K562 (cell line): Measurements from ENCODE around the gene ENO1.

DNA sequence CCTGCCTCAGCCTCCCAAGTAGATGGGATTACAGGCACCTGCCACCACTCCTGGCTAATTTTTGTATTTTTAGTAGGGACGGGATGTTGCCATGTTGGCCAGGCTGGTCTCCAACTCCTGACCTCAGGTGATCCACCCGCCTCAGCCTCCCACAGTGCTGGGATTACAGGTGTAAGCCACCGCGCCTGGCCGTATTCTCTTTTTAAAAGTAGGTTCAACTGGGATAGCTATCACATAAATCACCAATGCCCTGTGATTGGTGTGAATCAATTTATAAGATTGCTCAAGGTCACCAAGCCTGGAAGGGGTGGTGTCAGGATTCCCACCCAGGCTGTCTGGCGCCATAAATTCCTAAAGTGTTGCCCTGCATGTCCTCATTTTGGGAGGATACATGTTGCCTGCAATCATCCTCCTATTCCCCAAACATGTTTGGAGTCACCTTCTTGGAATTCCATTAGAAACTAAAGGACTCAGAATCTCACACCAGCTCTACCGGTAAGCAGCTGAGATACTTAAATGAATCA, 54.3 kb upstream of the SLC45A1 start:
- RAMPAGE, long total RNA, result no peak
- RRBS, result no CpG with 5 or more reads among the region's 7 CpGs
PRO-cap:
- standard, result no peak
- CoPRO, capped RNA only, 2 experiments, result no peak in any of the 2 experiments
- CoPRO, capped and uncapped RNA, 2 experiments, result no peak in any of the 2 experiments
- CoPRO, uncapped RNA only, 2 experiments, result no peak in any of the 2 experiments
CAGE:
- cytosol, long polyA plus RNA, result no peak
- long polyA plus RNA, result no peak
- nucleolus, long total RNA, result no peak
- nucleus, long polyA plus RNA, result no peak

GRCh38 chr1:8390771-8391904, 73.2 kb downstream of the SLC45A1 start:
- RAMPAGE, long total RNA, result no peak
- RRBS, result no CpG with 5 or more reads among the region's 9 CpGs
PRO-cap:
- standard, result no peak
- CoPRO, capped RNA only, 2 experiments, result no peak in any of the 2 experiments
- CoPRO, capped and uncapped RNA, 2 experiments, result no peak in any of the 2 experiments
- CoPRO, uncapped RNA only, 2 experiments, result no peak in any of the 2 experiments
CAGE:
- cytosol, long polyA plus RNA, result no peak
- long polyA plus RNA, result no peak
- nucleolus, long total RNA, result no peak
- nucleus, long polyA plus RNA, result no peak

DNA sequence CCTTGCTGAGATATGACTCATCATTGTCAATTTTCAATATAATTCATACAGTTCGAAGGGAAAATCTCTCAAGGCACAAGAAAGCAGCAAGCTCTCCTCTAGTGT, 106.4 kb downstream of the SLC45A1 start:
- RAMPAGE, long total RNA, result no peak
- RRBS, result no CpG with 5 or more reads among the region's 1 CpG
PRO-cap:
- standard, result no peak
- CoPRO, capped RNA only, 2 experiments, result no peak in any of the 2 experiments
- CoPRO, capped and uncapped RNA, 2 experiments, result no peak in any of the 2 experiments
- CoPRO, uncapped RNA only, 2 experiments, result peak in 1 of 2 experiments; most common plus-strand start position 46 of the sequence (in 1)
CAGE:
- cytosol, long polyA plus RNA, result no peak
- long polyA plus RNA, result no peak
- nucleolus, long total RNA, result no peak
- nucleus, long polyA plus RNA, result no peak

DNA sequence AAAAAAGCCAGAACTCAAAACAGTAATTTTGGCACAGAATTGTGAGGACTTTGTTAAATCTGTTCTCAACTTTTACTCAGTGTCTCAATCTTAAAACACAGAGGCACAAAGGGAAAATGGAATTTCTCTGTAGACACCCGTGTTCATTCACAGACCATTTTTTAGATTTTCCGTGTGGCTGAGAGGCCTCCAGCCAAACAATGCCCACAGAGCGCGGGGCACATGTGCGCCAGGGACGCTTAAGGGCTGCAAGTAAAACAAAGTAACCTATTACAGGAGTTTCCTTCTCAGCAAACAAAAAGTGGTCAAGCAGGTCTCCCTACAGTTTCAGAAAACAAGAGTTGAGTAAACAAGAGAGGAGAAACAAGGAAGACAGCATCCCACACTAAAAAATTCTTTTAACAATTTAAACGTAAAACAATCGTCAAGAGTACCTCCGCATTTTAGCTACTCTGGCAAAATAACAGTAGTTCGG, 115.3 kb downstream of the RERE start:
- RAMPAGE, long total RNA, result no peak
- RRBS, result no CpG with 5 or more reads among the region's 10 CpGs
PRO-cap:
- standard, result no peak
- CoPRO, capped RNA only, 2 experiments, result no peak in any of the 2 experiments
- CoPRO, capped and uncapped RNA, 2 experiments, result no peak in any of the 2 experiments
- CoPRO, uncapped RNA only, 2 experiments, result no peak in any of the 2 experiments
CAGE:
- cytosol, long polyA plus RNA, result no peak
- long polyA plus RNA, result no peak
- nucleolus, long total RNA, result no peak
- nucleus, long polyA plus RNA, result no peak

GRCh38 chr1:8878550-8879594, at the start of gene ENO1:
ENO1 (minus strand) TSS chr1:8878686.
- RAMPAGE, long total RNA, result start-site peak on the minus strand at chr1:8878614-8878725, 14,859 and 14,961 reads in 2 replicates
- RRBS, result 3% methylated on average over 47 of the region's 99 CpGs
PRO-cap:
- standard, result bidirectional peak, plus-strand start at chr1:8878835, minus-strand start at chr1:8878686; bidirectional peak, plus-strand start at chr1:8879386, minus-strand start at chr1:8879082
- CoPRO, capped RNA only, 2 experiments, result peak in 2 of 2 experiments; most common plus-strand start chr1:8879332 (in 2); most common minus-strand start chr1:8878686 (in 2)
- CoPRO, capped and uncapped RNA, 2 experiments, result peak in 2 of 2 experiments; most common plus-strand start chr1:8878854 (in 1); most common minus-strand start chr1:8878686 (in 2)
- CoPRO, uncapped RNA only, 2 experiments, result peak in 2 of 2 experiments; most common plus-strand start chr1:8878875 (in 1); most common minus-strand start chr1:8878686 (in 2)
CAGE:
- cytosol, long polyA plus RNA, result start-site peak on the minus strand at chr1:8878643-8878720, 84,905 and 64,547 reads in 2 replicates; start-site peak on the plus strand at chr1:8878810-8878858, 36 and 17 reads in 2 replicates
- long polyA plus RNA, result start-site peak on the minus strand at chr1:8878643-8878713, 88,616 and 79,401 reads in 2 replicates; start-site peak on the plus strand at chr1:8878812-8878858, 12 and 18 reads in 2 replicates
- nucleolus, long total RNA, result no peak
- nucleus, long polyA plus RNA, result start-site peak on the minus strand at chr1:8878643-8878713, 27,176 and 18,753 reads in 2 replicates; start-site peak on the plus strand at chr1:8878833-8878847, 20 and 20 reads in 2 replicates

GRCh38 chr1:9029192-9029624, 3.0 kb upstream of the SLC2A7 start:
- RAMPAGE, long total RNA, result no peak
- RRBS, result no CpG with 5 or more reads among the region's 3 CpGs
PRO-cap:
- standard, result no peak
- CoPRO, capped RNA only, 2 experiments, result no peak in any of the 2 experiments
- CoPRO, capped and uncapped RNA, 2 experiments, result no peak in any of the 2 experiments
- CoPRO, uncapped RNA only, 2 experiments, result no peak in any of the 2 experiments
CAGE:
- cytosol, long polyA plus RNA, result no peak
- long polyA plus RNA, result no peak
- nucleolus, long total RNA, result no peak
- nucleus, long polyA plus RNA, result no peak

DNA sequence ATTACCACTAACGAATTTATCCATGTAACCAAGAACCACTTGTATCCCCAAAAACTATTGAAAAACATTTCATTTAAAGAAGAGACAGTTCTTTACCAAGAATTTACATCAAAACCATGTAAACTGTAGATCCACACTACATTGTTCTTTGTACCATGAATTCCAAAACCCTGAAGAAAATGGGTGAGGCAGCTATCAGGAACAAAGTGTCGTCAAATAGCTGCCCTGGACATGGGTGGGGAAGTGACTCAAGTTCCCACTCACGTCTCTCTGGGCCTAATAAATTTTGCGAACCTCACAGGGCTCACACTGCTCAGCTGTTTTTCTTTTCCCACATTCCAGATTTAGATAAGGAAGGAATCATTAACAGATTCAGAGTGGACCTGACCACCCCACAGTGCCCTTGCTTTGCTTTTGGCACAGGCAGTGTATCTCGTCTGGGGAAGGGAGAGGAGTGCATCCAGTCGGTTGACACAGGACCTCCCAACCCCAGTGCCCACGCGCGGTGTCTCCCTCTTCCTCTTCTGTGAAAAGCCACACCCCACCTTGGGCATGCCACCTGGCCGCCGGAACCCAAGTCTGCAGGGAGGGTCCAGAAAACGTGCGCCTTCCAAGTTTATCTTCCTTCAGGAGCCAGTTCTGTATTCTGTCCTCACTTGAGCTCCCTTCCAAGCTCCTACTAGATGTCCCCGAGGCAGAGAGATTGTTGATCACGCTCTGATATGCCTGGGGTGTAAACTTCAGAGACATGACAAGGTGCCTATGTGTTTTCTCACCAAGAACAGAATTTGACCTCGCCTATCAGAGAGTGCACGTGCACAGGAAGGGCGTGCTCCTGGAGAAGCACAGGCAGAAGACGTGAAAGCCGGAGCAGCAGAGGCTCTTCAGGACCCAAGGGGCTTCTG, 9.4 kb upstream of the SLC2A5 start:
- RAMPAGE, long total RNA, result no peak
- RRBS, result no CpG with 5 or more reads among the region's 20 CpGs
PRO-cap:
- standard, result no peak
- CoPRO, capped RNA only, 2 experiments, result no peak in any of the 2 experiments
- CoPRO, capped and uncapped RNA, 2 experiments, result no peak in any of the 2 experiments
- CoPRO, uncapped RNA only, 2 experiments, result no peak in any of the 2 experiments
CAGE:
- cytosol, long polyA plus RNA, result no peak
- long polyA plus RNA, result no peak
- nucleolus, long total RNA, result no peak
- nucleus, long polyA plus RNA, result no peak

DNA sequence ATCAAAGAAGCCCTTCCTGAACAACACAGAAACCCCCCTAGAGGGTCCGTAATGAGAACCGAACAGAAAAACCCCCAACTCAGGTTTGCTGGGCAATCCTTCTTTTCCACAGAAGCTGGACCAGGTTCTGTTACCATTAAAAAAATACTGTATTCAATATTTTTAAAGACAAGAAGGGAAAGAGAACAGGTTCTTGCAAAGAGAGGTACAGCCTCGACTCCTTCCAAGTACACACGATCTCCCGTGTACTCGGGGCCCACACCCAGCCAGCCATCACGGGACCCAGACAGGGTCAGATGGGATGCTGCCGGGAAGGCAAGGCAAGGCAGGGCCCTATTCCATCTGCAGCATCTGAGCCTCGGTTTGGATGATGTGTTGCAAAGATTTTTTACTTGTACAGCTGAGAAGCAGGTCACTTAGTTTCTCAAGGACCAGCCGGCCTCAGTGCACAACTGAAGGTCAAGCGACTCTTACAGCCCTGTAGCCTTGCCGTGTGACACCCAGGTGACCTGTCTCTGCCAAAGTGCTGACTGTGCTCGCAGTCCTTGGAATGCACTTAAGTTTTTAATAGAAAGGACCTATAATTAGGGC, 1.6 kb downstream of the GPR157 start:
- RAMPAGE, long total RNA, result no peak
- RRBS, result no CpG with 5 or more reads among the region's 13 CpGs
PRO-cap:
- standard, result no peak
- CoPRO, capped RNA only, 2 experiments, result no peak in any of the 2 experiments
- CoPRO, capped and uncapped RNA, 2 experiments, result no peak in any of the 2 experiments
- CoPRO, uncapped RNA only, 2 experiments, result no peak in any of the 2 experiments
CAGE:
- cytosol, long polyA plus RNA, result no peak
- long polyA plus RNA, result no peak
- nucleolus, long total RNA, result no peak
- nucleus, long polyA plus RNA, result no peak

- RAMPAGE, long total RNA, result no peak
- RRBS, result no CpG with 5 or more reads among the region's 12 CpGs
PRO-cap:
- standard, result no peak
- CoPRO, capped RNA only, 2 experiments, result no peak in any of the 2 experiments
- CoPRO, capped and uncapped RNA, 2 experiments, result no peak in any of the 2 experiments
- CoPRO, uncapped RNA only, 2 experiments, result no peak in any of the 2 experiments
CAGE:
- cytosol, long polyA plus RNA, result no peak
- long polyA plus RNA, result no peak
- nucleolus, long total RNA, result no peak
- nucleus, long polyA plus RNA, result no peak
Observed at GRCh38 chr1:9142964-9143676, 14.2 kb upstream of the GPR157 start.

DNA sequence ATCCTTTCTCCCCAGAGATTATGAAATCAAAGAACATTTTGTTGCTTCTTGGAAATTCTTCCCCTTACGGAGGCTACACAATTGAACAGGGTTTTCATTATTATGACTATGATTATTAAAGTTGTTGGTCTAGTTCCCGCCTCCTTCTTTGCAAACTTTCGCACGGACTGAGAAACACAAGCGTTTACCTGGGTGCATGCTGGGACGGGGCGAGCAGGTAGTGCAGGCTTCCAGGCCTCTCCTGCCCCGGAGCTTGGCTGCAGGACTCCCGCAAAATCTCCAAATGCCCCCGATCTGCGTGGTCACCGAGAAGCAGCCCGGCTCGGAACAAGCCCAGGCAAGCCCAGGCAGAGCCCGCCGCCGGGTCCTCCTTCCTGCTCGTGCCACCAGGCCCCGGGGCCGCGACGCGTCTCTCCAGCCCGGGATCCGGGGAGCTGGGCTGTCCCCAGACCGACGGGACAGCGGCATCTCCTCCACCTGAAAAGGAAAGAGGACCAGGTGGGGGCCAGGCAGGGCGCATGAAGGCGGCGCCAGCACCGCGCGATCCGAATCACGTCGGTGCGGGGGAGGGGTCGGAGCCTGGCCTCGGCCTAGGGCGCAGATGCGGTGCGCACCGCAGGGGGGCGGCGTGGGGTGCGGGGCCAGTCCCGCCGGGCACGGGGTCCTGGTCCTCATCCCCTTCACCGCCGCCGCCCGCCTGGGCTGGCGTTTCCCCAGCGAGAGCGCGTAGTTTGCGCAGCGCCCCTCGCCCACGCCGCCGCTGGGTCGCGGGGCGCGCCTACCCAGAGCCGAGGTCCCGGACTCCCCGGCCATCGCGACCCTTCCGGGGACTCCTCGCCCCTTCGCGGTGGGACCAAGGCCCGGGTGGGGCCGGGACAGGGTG, 52.5 kb upstream of the H6PD start:
- RAMPAGE, long total RNA, result no peak
- RRBS, result 43% methylated on average over 10 of the region's 79 CpGs
PRO-cap:
- standard, result no peak
- CoPRO, capped RNA only, 2 experiments, result no peak in any of the 2 experiments
- CoPRO, capped and uncapped RNA, 2 experiments, result no peak in any of the 2 experiments
- CoPRO, uncapped RNA only, 2 experiments, result no peak in any of the 2 experiments
CAGE:
- cytosol, long polyA plus RNA, result no peak
- long polyA plus RNA, result no peak
- nucleolus, long total RNA, result no peak
- nucleus, long polyA plus RNA, result no peak

GRCh38 chr1:9233861-9234149, 769 bp upstream of the H6PD start:
- RAMPAGE, long total RNA, result no peak
- RRBS, result no CpG with 5 or more reads among the region's 4 CpGs
PRO-cap:
- standard, result no peak
- CoPRO, capped RNA only, 2 experiments, result no peak in any of the 2 experiments
- CoPRO, capped and uncapped RNA, 2 experiments, result no peak in any of the 2 experiments
- CoPRO, uncapped RNA only, 2 experiments, result no peak in any of the 2 experiments
CAGE:
- cytosol, long polyA plus RNA, result no peak
- long polyA plus RNA, result no peak
- nucleolus, long total RNA, result no peak
- nucleus, long polyA plus RNA, result no peak

- RAMPAGE, long total RNA, result no peak
- RRBS, result no CpG with 5 or more reads among the region's 15 CpGs
PRO-cap:
- standard, result no peak
- CoPRO, capped RNA only, 2 experiments, result no peak in any of the 2 experiments
- CoPRO, capped and uncapped RNA, 2 experiments, result no peak in any of the 2 experiments
- CoPRO, uncapped RNA only, 2 experiments, result no peak in any of the 2 experiments
CAGE:
- cytosol, long polyA plus RNA, result no peak
- long polyA plus RNA, result no peak
- nucleolus, long total RNA, result no peak
- nucleus, long polyA plus RNA, result no peak
Observed at GRCh38 chr1:9242365-9243157, 8.0 kb downstream of the H6PD start.

GRCh38 chr1:9244678-9245821, 10.5 kb downstream of the H6PD start:
- RAMPAGE, long total RNA, result no peak
- RRBS, result 28% methylated on average over 3 of the region's 26 CpGs
PRO-cap:
- standard, result no peak
- CoPRO, capped RNA only, 2 experiments, result no peak in any of the 2 experiments
- CoPRO, capped and uncapped RNA, 2 experiments, result no peak in any of the 2 experiments
- CoPRO, uncapped RNA only, 2 experiments, result no peak in any of the 2 experiments
CAGE:
- cytosol, long polyA plus RNA, result no peak
- long polyA plus RNA, result no peak
- nucleolus, long total RNA, result no peak
- nucleus, long polyA plus RNA, result no peak

DNA sequence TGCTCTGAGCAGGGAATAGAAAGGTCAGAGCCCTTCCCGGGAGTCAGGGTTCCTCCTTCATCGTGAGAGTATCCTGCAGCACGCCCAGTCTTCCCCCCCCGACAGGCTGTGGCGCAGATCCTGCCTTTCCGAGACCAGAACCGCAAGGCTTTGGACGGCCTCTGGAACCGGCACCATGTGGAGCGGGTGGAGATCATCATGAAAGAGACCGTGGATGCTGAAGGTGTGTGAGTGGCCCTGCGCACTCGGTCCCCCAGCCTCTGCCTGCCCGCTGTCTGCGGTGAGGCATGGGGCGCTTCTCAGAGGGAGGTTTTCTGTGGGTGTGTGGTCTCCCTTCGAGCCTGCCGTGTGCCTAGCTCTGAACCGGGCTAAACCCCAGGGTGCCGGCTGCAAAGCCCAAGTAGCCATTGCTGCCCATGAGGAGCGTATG, 12.3 kb downstream of the H6PD start:
- RAMPAGE, long total RNA, result no peak
- RRBS, result no CpG with 5 or more reads among the region's 21 CpGs
PRO-cap:
- standard, result no peak
- CoPRO, capped RNA only, 2 experiments, result no peak in any of the 2 experiments
- CoPRO, capped and uncapped RNA, 2 experiments, result no peak in any of the 2 experiments
- CoPRO, uncapped RNA only, 2 experiments, result no peak in any of the 2 experiments
CAGE:
- cytosol, long polyA plus RNA, result no peak
- long polyA plus RNA, result no peak
- nucleolus, long total RNA, result no peak
- nucleus, long polyA plus RNA, result no peak

GRCh38 chr1:9289897-9290486, 2.7 kb upstream of the SPSB1 start:
- RAMPAGE, long total RNA, result no peak
- RRBS, result no CpG with 5 or more reads among the region's 5 CpGs
PRO-cap:
- standard, result no peak
- CoPRO, capped RNA only, 2 experiments, result no peak in any of the 2 experiments
- CoPRO, capped and uncapped RNA, 2 experiments, result no peak in any of the 2 experiments
- CoPRO, uncapped RNA only, 2 experiments, result no peak in any of the 2 experiments
CAGE:
- cytosol, long polyA plus RNA, result no peak
- long polyA plus RNA, result no peak
- nucleolus, long total RNA, result no peak
- nucleus, long polyA plus RNA, result no peak

GRCh38 chr1:9291806-9292479, 751 bp upstream of the SPSB1 start:
- RAMPAGE, long total RNA, result no peak
- RRBS, result 37% methylated on average over 4 of the region's 30 CpGs
PRO-cap:
- standard, result no peak
- CoPRO, capped RNA only, 2 experiments, result no peak in any of the 2 experiments
- CoPRO, capped and uncapped RNA, 2 experiments, result no peak in any of the 2 experiments
- CoPRO, uncapped RNA only, 2 experiments, result no peak in any of the 2 experiments
CAGE:
- cytosol, long polyA plus RNA, result no peak
- long polyA plus RNA, result no peak
- nucleolus, long total RNA, result no peak
- nucleus, long polyA plus RNA, result no peak

DNA sequence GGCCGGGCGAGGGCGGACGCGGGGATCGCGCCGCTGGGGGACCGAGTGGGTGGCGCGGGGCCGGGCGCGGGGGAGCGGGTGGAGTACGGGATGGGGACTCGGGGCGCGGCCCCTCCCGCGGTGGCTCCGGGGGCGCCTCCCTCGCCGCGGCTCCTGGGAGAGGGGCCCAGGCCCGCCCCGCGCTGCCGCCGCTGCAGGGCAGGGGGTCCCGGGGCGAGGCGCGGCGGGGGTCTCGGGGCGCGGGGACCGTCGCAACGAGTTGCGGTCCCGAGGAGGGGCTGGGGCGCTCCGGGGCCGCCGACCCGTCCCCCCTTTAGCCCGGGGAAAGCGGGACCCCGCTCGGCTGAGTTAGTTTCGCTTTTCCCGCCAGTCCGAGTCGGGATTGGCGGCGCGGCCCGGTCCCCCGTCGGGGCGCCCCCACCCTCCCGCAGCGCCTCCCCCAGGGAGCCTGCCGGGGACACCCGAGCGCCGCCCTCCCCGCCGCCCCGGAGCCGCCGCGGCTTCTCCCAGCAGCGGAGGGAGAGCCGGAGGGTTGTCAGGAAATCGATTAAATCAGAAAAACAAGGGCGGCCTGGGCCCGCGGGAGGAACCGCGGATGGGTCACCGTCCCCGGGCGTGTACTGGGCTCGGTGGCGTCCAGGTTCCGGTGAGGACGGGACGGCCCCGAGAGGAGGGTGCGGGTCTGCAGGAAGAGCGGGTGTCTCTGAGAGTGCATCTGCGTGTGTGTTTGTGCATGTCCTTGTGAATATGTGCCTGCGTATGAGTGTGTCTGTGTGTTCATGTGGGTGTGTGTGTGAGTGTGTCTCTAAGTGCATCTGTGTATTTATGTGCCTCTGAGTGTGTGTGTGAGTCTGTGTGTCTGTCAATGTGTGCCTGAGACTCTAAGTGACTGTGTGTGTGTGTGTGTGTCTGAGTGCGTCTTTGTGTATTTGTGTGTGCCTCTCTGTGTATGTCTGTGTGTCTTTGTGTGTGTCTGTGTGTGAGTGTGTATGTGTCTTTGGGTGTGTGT, 749 bp downstream of the SPSB1 start:
- RAMPAGE, long total RNA, result no peak
- RRBS, result 2% methylated on average over 73 of the region's 98 CpGs
PRO-cap:
- standard, result no peak
- CoPRO, capped RNA only, 2 experiments, result no peak in any of the 2 experiments
- CoPRO, capped and uncapped RNA, 2 experiments, result no peak in any of the 2 experiments
- CoPRO, uncapped RNA only, 2 experiments, result no peak in any of the 2 experiments
CAGE:
- cytosol, long polyA plus RNA, result no peak
- long polyA plus RNA, result no peak
- nucleolus, long total RNA, result no peak
- nucleus, long polyA plus RNA, result no peak